Thoracic aorta endothelial cell (primary cell): ENCODE measurements around a stretch of chr6.

DNA sequence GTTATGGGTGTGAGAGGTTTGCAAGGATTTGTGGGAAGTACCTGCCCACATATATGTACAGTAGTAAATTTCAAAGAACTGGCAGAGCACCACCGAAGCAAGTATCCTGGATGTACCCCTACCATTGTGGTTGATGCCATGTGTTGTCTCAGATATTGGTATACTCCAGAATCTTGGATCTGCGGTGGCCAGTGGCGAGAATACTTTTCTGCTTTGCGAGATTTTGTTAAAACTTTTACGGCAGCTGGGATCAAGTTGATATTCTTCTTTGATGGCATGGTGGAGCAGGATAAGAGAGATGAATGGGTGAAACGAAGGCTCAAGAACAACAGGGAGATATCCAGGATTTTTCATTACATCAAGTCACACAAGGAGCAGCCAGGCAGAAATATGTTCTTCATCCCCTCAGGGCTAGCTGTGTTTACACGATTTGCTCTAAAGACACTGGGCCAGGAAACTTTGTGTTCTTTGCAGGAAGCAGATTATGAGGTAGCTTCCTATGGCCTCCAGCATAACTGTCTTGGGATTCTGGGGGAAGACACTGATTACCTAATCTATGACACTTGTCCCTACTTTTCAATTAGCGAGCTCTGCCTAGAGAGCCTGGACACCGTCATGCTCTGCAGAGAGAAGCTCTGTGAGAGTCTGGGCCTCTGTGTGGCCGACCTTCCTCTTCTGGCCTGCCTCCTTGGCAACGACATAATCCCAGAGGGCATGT is 11.0 kb downstream of the FAM120B start:
- CAGE, long polyA plus RNA, result no peak

GRCh38 chr6:170344717-170345304 is 38.3 kb downstream of the FAM120B start:
- CAGE, long polyA plus RNA, result no peak

DNA sequence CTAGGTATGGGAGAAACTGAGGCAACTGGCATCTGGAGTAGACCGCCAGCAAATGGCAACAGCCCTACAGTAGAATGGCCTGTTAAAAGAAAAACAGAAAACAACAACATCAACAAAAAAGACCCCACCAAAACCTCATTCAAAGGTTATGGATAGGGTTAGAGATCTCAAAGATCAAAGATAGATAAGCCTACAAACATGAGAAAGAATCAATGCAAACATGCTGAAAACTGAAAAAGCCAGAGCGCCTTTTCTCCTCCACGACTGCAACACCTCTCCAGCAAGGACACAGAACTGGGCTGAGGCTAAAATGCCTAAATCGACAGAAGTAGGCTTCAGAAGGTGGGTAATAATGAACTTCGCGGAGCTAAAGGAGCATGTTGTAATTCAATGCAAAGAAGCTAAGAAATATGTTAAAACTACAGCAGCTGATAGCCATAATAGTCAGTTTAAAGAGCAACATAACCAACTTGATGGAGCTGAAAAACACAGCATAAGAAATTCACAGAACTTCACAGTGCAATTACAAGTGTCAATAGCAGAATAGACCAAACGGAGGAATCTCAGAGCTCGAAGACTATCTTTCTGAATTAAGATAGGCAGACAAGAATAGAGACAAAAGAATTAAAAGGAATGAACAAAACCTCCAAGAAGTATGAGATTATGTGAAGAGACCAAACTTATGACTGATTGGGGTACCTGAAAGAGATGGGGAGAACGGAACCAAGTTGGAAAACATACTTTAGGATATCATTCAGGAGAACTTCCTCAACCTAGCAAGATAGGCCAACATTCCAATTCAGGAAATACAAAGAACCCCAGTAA is 44.3 kb downstream of the FAM120B start:
- CAGE, long polyA plus RNA, result no peak

GRCh38 chr6:170368369-170369018 is 61.9 kb downstream of the FAM120B start:
- CAGE, long polyA plus RNA, result no peak

- CAGE, long polyA plus RNA, result no peak
These were observed 119.0 kb downstream of the PSMB1 start for GRCh38 chr6:170434059-170434530.

DNA sequence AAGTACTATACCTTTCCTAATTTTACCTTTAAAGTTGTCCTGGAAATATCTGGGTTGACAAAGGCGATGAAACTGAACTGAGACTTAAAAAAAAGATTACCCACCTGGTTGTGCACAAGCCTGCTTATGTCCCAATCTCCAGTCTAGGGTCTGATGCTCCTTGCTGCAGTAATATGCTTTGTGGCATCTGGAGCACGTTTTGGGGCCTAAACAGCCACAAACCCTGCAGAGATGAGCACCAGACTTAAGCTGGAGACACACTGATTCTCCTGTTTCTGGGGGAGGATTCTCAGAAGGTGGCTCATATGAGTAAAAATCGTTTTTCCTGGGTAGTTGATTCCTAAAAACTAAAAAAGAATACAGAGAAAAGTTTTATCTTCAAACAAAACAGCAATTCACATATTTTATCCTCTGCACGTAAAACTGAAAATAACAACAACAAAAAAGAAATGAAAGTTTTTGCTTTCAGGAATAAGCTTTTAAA is 994 bp downstream of the PDCD2 start:
- CAGE, long polyA plus RNA, result no peak